Ureter (tissue), 1 donor: Measurements from ENCODE around the genes ARHGEF4 and GPR39.

DNA sequence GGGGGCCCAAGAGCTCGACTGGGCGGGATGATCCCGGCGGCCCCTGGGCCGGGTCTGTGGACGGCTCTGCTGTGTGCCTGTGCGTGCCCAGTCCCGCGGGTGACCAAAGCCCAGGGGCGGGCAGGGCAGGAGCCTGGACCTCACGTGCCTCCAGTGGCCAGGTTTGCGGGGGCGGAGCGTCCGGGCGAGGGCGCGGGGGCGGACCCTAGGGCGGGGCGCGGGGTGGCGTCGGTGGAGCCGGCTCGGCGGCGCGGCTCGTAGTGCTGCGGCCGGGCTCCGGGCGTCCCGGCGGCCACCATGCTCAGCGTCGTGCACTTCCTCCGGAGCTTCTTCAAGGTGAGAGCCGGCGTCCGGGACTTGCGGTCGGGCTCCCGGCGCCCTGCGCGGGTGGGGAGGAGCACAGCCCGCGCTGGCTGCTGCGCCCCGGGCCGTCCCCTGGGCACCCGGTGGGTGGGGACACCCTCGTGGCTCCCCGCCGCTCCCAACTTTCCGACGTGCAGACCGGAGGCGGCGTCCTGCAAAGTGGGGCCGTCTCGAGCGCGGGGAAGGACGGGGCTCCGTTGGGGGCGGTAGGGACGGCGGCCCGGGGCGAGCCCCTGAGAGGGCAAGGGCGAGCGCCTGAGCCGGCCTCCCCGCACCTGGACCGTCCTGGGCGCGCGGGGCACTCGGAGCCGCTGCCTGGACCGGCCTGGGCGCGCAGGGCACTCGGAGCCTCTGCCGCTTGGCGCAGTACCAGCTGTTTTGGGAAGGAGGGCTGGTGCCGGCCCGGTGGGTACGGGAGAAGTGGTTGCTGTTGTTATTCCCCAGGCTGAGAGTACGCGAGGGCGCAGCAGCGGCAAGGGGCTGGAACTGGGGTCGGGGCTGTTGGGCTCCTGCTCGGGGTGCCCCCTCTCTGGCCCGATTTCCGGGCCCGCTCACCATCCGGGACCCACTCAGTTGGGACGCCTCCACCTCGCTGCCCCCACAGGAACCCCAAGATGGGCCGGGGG lies at the start of gene ARHGEF4:
ARHGEF4 (plus strand) TSS at position 258 of the 989 bp plus-strand sequence.
- PRO-cap = no peak

DNA sequence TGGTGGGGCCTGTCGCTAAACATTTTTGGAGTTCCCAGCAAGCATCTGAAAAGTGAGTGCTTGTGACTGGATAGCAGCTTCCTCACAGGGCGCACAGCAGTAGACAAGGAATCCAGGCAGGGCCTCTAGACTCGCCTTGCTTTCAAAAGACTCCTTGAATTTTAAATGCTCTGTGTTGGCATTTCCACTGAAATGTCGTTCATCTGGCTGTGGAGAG lies 126.3 kb downstream of the FAM168B start:
- PRO-cap = no peak

DNA sequence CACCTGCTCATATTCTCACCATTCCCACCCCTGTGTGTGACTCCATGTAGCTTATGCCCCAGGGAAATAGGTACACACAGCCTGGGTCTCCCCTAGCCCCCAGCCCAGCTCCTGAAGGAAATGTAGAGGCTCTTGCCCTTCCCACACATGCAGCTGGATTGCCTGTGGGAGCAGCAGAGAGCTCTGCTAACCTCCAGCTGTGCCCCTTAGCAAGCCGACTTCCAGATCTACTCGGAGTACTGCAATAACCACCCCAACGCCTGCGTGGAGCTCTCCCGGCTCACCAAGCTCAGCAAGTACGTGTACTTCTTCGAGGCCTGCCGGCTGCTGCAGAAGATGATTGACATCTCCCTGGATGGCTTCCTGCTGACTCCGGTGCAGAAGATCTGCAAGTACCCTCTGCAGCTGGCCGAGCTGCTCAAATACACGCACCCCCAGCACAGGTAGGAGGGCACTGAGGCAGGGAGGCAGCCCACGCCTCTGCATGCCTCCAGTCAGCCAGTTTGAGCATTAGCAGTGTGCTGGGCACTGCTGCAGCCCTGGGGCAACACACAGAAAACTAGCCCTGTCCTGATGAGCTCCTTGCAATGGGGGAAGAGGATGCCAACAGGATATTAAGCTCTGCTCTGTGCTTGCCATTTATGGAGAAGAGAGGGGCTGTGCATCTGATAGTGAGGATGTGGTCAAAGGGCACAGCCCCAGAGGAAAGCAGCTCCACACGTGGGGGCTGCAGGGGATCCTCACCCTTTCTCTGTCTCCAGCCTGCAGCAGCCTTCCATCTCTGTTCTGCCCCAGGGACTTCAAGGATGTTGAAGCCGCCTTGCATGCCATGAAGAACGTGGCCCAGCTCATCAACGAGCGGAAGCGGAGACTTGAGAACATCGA lies 52.0 kb downstream of the FAM168B start:
- PRO-cap = no peak

DNA sequence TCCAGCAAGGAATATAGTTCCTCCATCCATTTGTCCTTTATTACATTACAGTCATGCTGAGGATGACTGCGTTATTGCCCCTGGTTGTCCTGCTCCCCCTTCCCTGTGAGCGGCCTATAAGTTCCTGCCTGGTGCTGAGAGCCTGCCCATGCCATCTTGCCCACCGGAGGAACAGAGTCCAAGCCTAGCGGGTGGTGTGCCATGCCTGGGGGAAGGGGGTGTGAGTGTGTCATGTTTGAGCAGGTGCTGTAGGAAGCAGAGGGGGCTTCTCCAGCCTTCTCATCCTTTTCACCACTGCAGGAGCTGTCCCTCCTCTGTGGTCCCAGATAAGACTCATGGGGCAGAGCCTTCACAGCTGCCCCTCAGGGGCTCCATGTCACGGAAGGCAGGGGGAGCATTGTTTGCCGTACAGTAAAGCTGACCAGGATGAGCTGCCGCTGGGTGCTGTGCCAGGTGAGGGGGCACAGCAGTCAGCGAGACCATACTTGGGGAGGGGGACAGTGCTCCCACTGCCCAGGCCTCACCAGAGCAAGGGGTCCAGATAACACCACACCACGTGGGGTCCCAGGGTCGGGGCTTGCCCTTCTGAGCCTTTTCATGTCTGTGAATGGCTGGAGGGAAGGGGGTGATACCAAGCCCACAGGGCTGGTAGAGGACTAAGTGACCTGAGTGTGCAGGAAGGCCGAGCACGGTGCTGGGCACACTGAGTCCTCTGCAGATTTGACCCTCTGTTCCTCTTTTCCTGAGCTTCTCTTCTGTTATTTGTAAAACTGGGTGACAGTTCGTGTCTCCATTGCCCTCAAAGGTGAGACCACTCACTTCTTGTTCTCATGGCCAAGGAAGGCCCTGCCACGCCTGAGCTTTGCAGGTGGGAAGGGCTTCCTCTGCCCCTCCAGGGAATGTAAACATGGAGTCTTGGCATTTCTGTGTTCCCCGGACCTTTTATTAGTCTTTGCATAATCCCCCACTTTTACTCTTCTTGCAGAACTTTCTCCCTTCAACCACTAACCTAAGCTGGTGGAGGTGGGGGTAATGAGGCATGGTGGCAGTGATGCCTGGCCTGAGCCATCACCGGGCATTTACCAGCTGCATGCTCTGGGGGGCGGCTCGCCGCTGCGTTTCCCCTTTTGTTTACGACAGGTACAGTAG lies 46.4 kb downstream of the PLEKHB2 start:
- PRO-cap = no peak

GRCh38 chr2:131492651-131493225 lies 541 bp upstream of the MZT2A start:
- PRO-cap = bidirectional peak, plus-strand start at chr2:131493092, minus-strand start at chr2:131492974

- PRO-cap = no peak
These were observed 15.4 kb upstream of the CCDC74A start for GRCh38 chr2:131512004-131513037.

DNA sequence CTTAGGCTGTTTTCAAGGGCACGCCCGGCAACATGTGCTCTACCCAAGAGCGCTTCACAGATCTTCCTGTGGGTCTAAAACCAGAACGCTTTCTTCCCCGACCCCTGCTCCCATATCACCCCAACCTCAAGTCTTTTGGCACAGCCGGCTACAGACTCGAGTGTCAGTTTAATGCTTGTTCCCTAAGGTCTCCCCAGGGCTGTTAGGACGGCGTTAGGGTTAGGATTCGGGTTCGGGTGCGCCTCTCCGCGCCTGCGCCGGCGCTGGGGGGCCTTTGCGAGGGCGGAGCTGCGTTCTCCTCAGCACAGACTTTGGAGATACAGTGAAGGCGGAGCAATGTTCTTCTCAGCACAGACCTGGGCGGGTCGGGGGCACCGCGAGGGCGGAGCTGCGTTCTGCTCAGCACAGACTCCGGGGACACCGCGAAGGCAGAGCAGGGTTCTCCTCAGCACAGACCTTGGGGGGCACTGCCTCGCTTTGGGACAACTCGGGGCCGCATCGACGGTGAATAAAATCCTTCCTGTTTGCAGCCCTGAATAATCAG lies 274.8 kb downstream of the CCDC74A start:
- PRO-cap = no peak

DNA sequence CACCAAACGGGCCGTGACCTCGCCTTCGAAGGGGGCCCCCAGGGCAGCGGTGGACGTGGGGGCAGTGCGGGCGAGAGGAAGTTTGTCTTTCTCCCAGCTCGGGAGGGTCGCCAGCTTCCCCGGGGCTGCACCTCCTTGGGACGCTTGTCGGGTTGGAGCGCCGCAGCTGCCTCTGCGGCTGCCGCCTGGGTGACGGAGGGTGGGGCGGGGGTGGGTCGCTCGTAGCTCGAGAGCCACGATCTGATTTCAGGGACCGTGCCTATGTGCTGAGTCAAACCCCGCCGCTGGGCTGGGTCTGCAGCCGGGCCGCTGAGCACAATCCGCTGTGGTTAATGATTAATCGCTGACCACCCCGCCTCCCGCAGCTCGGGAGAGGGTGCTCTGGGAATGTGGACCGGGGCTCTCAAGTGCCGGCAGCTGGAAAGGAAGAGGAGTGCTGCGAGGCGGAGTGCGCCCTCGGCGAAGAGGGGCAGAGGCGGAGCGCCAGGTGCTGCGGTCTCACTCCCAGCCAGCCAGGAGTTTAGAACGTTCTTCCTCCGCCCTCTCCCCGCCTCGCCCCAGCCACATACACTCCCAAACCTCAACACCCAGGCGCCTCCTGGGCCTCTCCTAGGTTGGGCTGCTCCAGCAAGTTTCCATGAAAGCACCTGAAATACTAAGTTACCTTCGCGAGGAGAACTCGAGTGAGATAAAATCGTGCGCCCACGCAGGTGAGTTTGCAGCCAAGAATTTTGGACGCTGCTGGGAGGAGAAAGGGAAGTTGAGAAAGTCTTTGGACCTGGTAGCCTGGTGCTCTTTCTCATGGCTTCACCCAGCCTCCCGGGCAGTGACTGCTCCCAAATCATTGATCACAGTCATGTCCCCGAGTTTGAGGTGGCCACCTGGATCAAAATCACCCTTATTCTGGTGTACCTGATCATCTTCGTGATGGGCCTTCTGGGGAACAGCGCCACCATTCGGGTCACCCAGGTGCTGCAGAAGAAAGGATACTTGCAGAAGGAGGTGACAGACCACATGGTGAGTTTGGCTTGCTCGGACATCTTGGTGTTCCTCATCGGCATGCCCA lies at the start of gene GPR39:
GPR39 (plus strand) TSS at position 564 of the 1,066 bp plus-strand sequence.
- PRO-cap = no peak

- PRO-cap = no peak
These were observed 8.0 kb downstream of the GPR39 start for GRCh38 chr2:132424587-132425050.

DNA sequence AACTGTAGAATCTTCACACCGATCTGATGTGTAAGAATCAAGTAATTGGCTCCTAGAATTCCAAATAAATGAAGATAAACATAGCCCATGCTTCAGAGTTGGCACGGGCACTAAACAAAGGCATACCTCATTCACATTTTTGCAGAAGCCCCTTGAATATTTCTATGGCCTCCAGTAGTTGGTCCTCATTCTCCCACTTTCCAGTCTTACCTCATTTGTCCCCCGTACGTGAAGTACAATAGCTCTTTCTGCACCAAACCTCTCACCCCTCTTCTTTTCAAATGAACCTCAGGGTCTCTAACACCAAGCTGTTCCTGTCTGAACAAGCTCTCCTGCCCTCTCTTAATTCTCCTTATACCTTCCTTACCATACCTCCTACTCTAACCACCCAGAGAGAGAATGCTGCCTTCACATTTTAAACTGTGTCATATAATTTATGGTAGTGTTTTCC lies 418.2 kb upstream of the LYPD1 start:
- PRO-cap = no peak

GRCh38 chr2:133266561-133267446 lies 301.5 kb downstream of the NCKAP5 start:
- PRO-cap = no peak

- PRO-cap = no peak
These were observed 342.1 kb upstream of the NCKAP5 start for GRCh38 chr2:133910288-133910767.

GRCh38 chr2:134141365-134142270 lies 112.3 kb upstream of the MGAT5 start:
- PRO-cap = no peak

DNA sequence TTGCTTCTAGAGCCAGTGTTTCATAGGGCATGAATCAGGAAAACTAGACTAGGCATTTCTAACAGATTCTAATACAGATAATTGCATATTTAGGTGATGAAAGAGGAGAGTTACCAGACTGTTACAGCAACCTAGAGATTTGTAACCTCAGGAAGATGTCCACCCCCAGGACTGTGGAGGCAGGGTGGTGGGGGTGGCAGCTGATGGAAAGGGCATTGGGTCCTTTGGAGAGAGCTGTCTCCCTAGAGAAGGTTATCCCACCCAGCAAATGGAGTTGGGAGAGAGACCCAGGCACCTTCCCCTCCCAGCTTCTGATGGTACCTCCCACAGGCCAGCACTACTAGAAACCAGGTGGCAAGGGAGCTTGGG lies 75.7 kb upstream of the MGAT5 start:
- PRO-cap = no peak

- PRO-cap = no peak
These were observed 34.7 kb upstream of the MGAT5 start for GRCh38 chr2:134218843-134219917.

DNA sequence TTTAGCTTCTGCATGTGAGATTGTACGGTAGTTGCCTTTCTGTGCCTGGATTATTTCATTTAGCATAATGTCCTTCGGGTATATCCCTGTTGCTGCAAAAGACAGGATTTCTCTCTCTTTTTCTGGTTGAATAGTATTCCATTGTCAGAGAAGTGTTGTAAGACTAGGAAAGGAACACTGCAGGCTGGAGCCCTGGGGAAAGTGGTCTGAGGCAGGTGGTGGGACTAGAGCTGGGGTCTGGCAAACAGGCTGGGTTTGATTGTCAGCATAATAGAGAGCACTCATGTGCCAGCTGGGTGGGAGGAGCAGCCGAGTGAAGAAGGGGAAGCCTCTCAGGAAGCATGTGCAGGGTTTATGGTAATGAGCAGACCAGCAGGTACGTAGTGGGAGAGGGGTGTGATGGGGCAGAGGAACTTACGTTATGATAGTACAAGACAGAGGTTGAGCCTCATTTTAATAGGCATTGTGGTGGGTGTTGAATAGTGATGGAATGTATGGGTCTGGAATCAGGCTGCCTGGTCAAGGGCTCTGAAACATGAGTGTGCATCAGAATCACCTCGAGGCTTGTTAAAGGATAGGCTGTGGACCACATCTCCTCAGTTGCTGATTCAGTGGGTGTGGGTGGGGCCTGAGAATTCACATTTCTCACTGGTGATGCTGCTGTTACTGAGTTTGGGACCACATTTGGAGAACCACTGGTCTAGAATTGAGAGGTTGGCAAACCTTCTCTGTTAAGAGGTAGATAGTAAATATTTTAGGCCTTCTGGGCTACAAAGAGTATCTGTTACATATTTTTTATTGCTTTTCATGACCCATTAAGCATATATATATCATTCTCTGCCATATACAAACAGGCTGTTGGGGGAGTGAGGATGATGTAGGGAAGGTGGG lies 1.7 kb upstream of the MGAT5 start:
- PRO-cap = no peak

DNA sequence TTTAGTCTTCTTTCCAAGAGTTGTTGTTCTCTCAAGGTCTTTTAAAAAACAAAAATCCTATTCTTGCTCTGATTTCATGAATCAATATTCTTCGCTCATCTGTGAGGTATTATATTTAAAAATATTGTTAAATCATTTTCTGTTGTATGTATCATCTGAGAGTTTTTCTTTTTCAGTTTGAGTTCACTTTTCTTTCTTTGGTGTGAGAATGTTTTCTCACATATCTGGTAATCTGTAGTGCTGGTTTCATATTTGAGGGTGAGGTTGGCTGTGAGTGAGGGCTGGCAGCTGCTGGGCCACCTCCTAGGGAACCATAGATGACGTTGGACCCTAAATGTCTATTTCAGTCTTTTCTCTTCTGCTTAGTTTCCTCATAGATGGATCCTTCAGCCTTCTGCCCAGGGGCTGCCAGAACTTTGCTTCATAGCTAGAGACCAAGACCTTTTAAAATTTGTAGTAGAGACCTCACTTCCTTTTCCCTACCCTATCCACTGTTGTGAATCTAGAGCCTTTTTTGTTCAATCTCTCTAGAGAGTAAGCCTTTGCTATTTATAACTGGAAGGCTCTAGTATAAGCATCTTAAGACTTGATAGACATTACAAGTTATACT lies 33.5 kb downstream of the MGAT5 start:
- PRO-cap = no peak

DNA sequence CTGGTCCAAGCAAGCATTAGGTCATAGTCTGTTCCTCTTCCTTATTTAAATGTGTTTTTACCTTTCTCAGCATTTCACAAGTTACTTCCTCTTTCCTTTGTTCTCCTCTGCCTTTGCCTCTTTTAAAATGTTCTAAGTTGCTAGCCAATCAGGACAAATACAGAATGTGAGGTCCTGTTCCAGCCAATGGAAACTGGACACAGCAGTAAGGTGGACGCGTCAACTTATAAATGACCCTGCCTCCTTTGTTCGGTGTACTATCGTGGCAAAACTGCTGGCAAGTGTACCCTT lies 40.8 kb downstream of the MGAT5 start:
- PRO-cap = no peak

DNA sequence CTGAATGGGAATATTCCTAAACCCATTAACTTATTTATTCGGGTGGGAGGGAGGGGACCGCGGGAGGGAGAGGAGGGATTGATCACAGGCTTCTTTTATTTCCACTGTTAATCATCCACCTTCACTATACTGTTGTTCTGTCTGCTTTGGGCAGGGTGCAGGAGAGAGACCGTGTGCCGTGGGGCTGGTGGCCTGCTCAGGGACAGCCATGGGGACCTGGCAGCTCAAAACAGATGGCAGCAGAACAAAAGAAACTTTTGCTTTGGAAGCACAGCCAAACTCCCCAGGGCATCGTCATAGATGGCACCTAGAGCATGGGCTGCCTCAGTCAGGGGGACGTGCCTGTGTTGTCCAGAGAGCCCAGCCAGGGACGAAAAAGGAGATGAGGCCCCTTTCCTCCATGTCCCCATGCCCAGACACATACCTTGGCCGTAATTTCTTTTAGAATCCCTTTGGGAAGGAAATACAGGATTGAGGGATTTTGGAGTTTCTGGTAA lies 195.4 kb downstream of the MGAT5 start:
- PRO-cap = no peak

GRCh38 chr2:134655904-134656328 lies 62.9 kb downstream of the TMEM163 start:
- PRO-cap = no peak